ENCODE measurements around a stretch of chr7.

- RAMPAGE, long total RNA, result no peak
- RRBS, 2 experiments, result no CpG with 5 or more reads among the region's 32 CpGs
CAGE:
- cytosol, long polyA minus RNA, result no peak
- cytosol, long polyA plus RNA, result no peak
- long polyA plus RNA, result no peak
- nucleolus, long total RNA, result no peak
- nucleus, long polyA plus RNA, result no peak
- nucleus, long total RNA, result no peak
These were observed 1.1 kb downstream of the CLIP2 start for GRCh38 chr7:74290076-74290974.

DNA sequence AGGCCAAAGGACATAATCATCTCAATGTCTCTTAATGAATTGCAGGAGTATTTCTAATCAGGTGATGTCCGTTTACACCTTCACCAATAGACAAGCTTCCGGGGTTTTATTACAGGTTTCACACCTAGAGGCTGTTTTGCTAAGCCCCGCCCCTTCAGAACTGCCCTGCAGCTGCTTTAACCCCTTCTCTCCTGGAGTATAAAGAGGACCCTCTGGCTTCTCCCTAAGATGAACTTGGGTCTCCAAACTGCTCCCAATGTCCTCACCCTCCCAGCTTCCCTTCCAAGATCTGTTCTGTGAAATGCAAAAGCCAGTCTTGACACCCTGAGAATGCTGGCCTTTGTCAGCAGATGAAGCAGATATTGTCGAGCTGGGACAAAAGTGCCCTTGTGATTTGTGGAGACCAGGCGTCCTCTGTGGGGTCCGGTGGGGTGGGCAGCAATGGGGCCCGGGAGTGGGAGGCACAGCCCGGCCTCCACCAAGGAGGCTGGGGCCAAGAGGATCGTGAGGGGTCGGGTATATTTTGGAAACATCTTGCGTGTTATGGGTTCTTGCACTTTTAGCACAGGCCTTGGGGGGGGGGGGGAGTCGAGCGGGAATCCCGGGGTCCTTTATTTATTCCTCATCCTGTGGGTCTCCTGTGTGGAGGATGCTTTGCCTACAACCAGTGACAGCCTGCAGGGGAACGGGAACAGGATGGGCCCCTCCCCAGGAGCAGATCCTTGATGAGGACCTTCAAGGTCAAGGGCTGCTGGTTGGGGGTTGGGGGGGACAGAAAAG lies 81.7 kb upstream of the GTF2IRD1 start:
- RAMPAGE, long total RNA, result no peak
- RRBS, 2 experiments, result no CpG with 5 or more reads among the region's 15 CpGs
CAGE:
- cytosol, long polyA minus RNA, result no peak
- cytosol, long polyA plus RNA, result no peak
- long polyA plus RNA, result no peak
- nucleolus, long total RNA, result no peak
- nucleus, long polyA plus RNA, result no peak
- nucleus, long total RNA, result no peak

DNA sequence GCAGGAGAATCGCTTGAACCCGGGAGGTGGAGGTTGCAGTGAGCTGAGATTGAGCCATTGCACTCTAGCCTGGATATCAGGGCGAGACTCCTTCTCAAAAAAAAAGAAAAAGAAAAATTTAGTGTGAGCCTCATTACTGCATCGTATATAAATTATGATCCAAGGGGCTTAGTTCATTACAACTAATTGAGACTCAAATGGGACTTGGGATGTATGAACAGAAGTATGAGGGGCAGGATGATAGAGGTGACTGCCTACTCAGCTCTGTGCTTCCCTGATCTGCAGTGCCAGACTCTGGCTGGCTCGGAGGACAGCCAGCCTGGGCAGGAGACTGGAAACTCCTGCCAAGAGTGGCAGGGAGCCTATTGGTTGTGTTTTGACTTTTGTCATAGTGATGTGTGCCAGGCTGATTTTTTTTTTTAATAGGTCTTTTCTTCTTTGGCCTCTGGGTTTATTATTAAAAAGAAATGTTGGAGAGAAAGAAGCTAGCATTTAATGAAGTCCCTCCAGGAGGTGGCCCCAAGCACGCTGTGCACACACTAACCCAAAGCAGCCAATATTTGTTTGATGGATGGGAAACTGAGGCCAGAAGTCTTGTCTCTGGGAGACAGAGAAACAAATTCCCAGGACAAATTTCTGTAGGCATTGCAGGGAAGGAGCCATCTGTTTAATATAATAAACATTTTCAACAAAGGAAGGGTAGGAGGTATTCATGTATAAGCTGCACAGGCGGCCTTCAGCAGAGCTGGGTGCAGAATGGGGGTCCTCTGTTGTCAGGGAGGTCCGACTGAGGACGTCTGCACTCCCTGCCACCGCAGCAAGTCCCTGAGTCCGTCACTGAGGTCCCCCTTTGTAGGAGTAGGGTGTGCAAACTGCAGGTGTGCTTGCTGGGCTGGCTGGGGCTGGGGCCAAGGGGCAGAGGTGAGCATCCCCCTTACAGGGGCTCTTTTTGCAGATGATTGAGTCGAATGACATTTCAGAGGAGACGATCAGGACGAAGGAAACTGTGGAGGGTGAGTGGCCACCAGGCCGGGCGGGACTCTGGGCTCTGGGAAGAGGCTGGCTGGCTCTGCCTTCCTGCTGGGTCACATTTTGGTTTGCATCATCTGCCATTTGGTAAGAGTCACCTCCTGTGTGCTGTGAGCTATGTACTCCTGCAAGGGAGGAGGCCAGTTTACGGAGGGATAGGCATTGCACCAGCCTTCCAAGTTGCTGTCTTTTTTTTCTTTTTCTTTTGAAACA lies 73.4 kb upstream of the GTF2IRD1 start:
- RAMPAGE, long total RNA, result no peak
- RRBS, 2 experiments, result no CpG with 5 or more reads among the region's 17 CpGs
CAGE:
- cytosol, long polyA minus RNA, result no peak
- cytosol, long polyA plus RNA, result no peak
- long polyA plus RNA, result no peak
- nucleolus, long total RNA, result no peak
- nucleus, long polyA plus RNA, result no peak
- nucleus, long total RNA, result no peak

GRCh38 chr7:74393457-74394127 lies 60.1 kb upstream of the GTF2IRD1 start:
- RAMPAGE, long total RNA, result no peak
- RRBS, 2 experiments, result no CpG with 5 or more reads among the region's 11 CpGs
CAGE:
- cytosol, long polyA minus RNA, result no peak
- cytosol, long polyA plus RNA, result no peak
- long polyA plus RNA, result no peak
- nucleolus, long total RNA, result no peak
- nucleus, long polyA plus RNA, result no peak
- nucleus, long total RNA, result no peak

- RAMPAGE, long total RNA, result no peak
- RRBS, 2 experiments, result no CpG with 5 or more reads among the region's 5 CpGs
CAGE:
- cytosol, long polyA minus RNA, result no peak
- cytosol, long polyA plus RNA, result no peak
- long polyA plus RNA, result no peak
- nucleolus, long total RNA, result no peak
- nucleus, long polyA plus RNA, result no peak
- nucleus, long total RNA, result no peak
These were observed 59.0 kb upstream of the GTF2IRD1 start for GRCh38 chr7:74394672-74395210.

DNA sequence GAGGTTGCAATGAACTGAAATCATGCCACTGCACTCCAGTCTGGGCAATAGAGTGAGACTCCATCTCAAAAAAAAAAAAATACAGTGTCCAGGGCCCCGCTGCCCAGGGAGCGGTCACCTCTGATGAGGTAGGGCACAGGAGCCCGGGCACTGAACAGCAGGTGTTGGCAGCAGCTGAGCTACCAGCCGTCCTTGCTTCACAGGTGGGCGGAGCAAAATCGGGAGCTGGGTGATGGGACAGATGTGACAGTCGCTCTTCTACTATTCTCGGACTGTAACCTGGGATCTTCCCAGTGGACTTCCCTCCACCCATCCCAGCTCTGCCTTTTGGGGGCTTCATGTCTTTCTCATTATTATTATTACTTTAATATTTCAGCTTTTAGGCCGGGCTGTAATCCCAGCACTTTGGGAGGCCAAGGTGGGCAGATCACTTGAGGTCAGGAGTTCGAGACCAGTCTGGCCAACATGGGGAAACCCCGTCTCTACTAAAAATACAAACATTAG lies 49.4 kb downstream of the GTF2IRD1 start:
- RAMPAGE, long total RNA, result no peak
- RRBS, 2 experiments, result no CpG with 5 or more reads among the region's 11 CpGs
CAGE:
- cytosol, long polyA minus RNA, result no peak
- cytosol, long polyA plus RNA, result no peak
- long polyA plus RNA, result no peak
- nucleolus, long total RNA, result no peak
- nucleus, long polyA plus RNA, result no peak
- nucleus, long total RNA, result no peak

- RAMPAGE, long total RNA, result no peak
- RRBS, 2 experiments, result 87 to 91% methylated on average over 3 of the region's 22 CpGs
CAGE:
- cytosol, long polyA minus RNA, result no peak
- cytosol, long polyA plus RNA, result no peak
- long polyA plus RNA, result no peak
- nucleolus, long total RNA, result no peak
- nucleus, long polyA plus RNA, result no peak
- nucleus, long total RNA, result no peak
These were observed 77.2 kb upstream of the GTF2I start for GRCh38 chr7:74580065-74580942.

GRCh38 chr7:74656287-74656834 lies 1.2 kb upstream of the GTF2I start:
- RAMPAGE, long total RNA, result no peak
- RRBS, 2 experiments, result no CpG with 5 or more reads among the region's 28 CpGs
CAGE:
- cytosol, long polyA minus RNA, result no peak
- cytosol, long polyA plus RNA, result no peak
- long polyA plus RNA, result no peak
- nucleolus, long total RNA, result no peak
- nucleus, long polyA plus RNA, result no peak
- nucleus, long total RNA, result no peak

DNA sequence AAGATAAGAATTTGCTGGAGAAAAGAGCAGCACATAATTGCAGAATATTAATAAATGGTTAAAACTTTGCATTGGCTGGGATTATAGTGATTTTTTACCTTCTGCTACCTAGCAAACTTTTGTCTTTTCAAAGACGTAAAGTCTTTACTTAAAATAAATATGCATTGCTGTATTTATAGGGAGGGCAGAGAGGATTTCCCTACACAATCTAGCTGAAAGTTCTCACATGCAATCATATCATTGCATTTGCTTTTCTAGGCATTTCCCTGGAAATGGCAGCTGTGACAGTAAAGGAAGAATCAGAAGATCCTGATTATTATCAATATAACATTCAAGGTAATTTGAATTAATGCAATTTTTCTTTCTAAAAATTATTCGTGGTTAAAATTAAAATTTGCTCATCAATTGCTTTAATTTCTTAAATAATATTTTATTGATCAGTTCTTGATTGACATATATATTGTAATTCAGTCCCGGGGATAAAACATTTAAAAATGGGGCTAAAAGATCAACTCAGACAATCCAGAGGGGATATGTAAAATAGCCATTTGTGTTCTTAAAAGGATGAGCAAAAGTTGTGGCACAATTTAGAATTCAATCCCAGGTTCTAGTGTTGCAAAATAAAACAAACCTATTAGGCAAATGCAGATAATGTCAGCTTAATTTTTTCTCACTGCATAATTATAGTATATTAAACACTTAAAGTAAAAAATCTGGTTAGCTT lies 53.4 kb downstream of the GTF2I start:
- RAMPAGE, long total RNA, result no peak
- RRBS, 2 experiments, result no CpG with 5 or more reads among the region's 3 CpGs
CAGE:
- cytosol, long polyA minus RNA, result no peak
- cytosol, long polyA plus RNA, result no peak
- long polyA plus RNA, result no peak
- nucleolus, long total RNA, result no peak
- nucleus, long polyA plus RNA, result no peak
- nucleus, long total RNA, result no peak

GRCh38 chr7:74724494-74724960 lies 49.3 kb upstream of the NCF1 start:
- RAMPAGE, long total RNA, result no peak
- RRBS, 2 experiments, result no CpG with 5 or more reads among the region's 6 CpGs
CAGE:
- cytosol, long polyA minus RNA, result no peak
- cytosol, long polyA plus RNA, result no peak
- long polyA plus RNA, result no peak
- nucleolus, long total RNA, result no peak
- nucleus, long polyA plus RNA, result no peak
- nucleus, long total RNA, result no peak

GRCh38 chr7:75025899-75026644 lies 47.5 kb downstream of the RCC1L start:
- RAMPAGE, long total RNA, result no peak
- RRBS, 2 experiments, result no CpG with 5 or more reads among the region's 17 CpGs
CAGE:
- cytosol, long polyA minus RNA, result no peak
- cytosol, long polyA plus RNA, result no peak
- long polyA plus RNA, result no peak
- nucleolus, long total RNA, result no peak
- nucleus, long polyA plus RNA, result no peak
- nucleus, long total RNA, result no peak

- RAMPAGE, long total RNA, result no peak
- RRBS, 2 experiments, result no CpG with 5 or more reads among the region's 5 CpGs
CAGE:
- cytosol, long polyA minus RNA, result no peak
- cytosol, long polyA plus RNA, result no peak
- long polyA plus RNA, result no peak
- nucleolus, long total RNA, result no peak
- nucleus, long polyA plus RNA, result no peak
- nucleus, long total RNA, result no peak
These were observed 17.1 kb downstream of the RCC1L start for GRCh38 chr7:75056530-75056891.

DNA sequence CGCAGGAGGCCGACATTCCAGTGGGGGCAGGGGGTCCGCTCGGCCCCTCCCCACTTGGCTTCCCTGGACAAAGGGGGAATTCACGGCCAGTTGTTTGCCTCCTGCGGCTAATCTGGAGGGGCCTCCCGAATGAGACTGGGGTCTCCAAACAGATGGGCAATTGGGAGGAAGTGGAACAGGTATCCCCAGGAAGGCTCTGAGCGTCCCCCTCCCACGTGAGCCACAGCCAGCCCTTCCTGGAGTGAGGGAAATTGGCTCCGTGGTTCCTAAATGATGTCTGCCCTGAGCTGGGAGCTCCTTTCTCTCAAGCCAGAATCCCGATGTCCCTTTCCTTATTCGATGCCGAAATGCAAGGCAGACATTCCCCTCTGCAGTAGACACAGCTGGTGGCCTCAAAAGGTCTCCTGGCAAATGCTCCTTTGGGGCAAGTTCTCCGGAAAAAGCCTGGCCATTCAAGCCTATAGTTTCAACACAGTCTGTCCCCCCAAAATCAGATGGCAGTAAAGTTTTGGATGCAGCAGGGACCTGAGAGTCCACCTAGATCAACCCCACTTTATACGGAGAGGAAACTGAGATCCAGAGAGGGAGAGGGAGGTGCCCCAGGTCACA lies 98.9 kb downstream of the HIP1 start:
- RAMPAGE, long total RNA, result no peak
- RRBS, 2 experiments, result no CpG with 5 or more reads among the region's 15 CpGs
CAGE:
- cytosol, long polyA minus RNA, result no peak
- cytosol, long polyA plus RNA, result no peak
- long polyA plus RNA, result no peak
- nucleolus, long total RNA, result no peak
- nucleus, long polyA plus RNA, result no peak
- nucleus, long total RNA, result no peak

DNA sequence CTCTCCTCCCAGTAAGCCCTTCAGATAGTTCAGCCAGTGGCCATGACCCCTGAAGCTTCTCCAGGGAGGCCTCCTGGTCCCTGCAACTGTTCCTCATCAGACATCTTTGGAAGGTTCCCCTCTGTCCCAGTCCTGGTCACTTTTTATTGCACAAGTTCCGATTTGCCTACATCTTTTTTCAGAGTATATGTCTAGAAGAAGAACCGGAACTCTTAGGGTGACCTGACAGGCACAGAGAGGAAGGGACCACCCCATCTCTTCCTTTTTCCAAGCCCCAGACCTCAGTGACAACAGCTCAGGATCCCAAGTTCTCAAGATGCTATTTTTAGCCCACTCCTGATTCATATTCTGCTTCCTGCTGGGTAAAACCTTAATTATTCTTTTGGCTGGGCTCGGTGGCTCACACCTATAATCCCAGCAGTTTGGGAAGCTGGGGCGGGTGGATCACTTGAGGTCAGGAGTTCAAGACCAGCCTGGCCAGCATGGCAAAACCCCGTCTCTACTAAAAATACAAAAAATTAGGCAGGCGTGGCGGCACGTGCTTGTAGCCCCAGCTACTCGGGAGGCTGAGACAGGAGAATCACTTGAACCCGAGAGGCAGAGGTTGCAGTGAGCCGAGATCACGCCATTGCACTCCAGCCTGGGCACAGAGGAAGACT lies 6.4 kb upstream of the RHBDD2 start:
- RAMPAGE, long total RNA, result no peak
- RRBS, 2 experiments, result no CpG with 5 or more reads among the region's 12 CpGs
CAGE:
- cytosol, long polyA minus RNA, result no peak
- cytosol, long polyA plus RNA, result no peak
- long polyA plus RNA, result no peak
- nucleolus, long total RNA, result no peak
- nucleus, long polyA plus RNA, result no peak
- nucleus, long total RNA, result no peak

- RAMPAGE, long total RNA, result no peak
- RRBS, 2 experiments, result no CpG with 5 or more reads among the region's 24 CpGs
CAGE:
- cytosol, long polyA minus RNA, result start-site peak on the plus strand at chr7:75881913-75881921, 16 reads
- cytosol, long polyA plus RNA, result no peak
- long polyA plus RNA, result no peak
- nucleolus, long total RNA, result no peak
- nucleus, long polyA plus RNA, result no peak
- nucleus, long total RNA, result no peak
These were observed 3.2 kb downstream of the RHBDD2 start for GRCh38 chr7:75881817-75882577.

DNA sequence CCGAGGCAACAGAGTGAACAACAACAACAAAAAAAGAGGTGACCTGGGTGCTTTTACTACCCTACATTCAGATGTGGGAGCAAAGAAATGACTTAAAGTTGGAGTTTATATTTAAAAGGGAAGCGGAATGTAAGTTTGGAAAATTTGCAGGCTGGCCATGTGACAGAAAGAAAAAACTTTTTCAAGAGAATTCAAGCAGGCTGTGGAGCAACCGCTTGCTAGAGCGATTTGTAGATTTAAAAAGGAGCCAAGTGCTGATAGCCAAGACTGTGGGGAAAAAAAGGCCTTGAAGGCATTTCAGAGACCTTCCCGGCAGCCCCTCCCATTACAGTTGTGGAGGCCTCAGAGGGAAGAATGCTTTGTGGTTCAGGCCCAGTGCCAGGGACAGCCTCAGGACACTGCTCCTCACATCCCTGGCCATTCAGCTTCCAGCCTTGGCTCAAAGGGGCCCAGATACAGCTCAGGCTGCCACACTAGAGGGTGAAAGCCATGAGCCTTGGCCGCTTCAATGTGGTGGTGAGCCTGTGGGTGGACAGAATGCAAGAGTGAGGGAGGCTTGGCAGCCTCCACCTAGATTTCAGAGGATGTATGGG lies 19.4 kb downstream of the POR start:
- RAMPAGE, long total RNA, result no peak
- RRBS, 2 experiments, result no CpG with 5 or more reads among the region's 6 CpGs
CAGE:
- cytosol, long polyA minus RNA, result no peak
- cytosol, long polyA plus RNA, result no peak
- long polyA plus RNA, result no peak
- nucleolus, long total RNA, result no peak
- nucleus, long polyA plus RNA, result no peak
- nucleus, long total RNA, result no peak

- RAMPAGE, long total RNA, result no peak
- RRBS, 2 experiments, result no CpG with 5 or more reads among the region's 39 CpGs
CAGE:
- cytosol, long polyA minus RNA, result no peak
- cytosol, long polyA plus RNA, result no peak
- long polyA plus RNA, result no peak
- nucleolus, long total RNA, result no peak
- nucleus, long polyA plus RNA, result no peak
- nucleus, long total RNA, result no peak
These were observed 9.5 kb downstream of the TMEM120A start for GRCh38 chr7:75984750-75985380.

DNA sequence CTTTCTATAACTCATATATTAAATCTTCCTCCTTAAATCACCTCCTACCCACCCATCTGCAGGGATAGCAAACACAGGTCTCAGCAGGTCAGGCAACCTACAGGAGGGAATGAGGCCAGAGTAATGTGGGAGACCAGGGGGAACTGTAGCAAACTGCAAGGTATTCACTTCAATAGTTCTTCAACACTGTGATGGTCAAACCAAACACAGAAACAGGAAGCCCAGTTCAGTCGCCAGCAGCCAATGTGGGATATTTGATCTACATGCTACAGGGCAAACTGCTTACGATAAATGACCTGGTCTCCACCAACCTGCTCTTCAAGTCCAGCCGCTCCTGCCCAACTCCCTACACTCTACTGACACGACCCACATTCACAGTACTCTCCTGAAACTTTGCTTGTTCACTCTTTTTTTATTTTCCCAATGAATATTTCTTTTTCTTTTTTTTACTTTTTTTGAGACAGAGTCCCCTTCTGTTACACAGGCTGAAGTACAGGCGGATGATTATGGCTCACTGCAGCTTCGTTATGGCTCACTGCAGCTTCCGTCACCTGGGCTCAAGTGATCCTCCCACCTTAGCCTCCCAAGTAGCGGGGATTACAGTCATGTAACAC lies 42.0 kb downstream of the MDH2 start:
- RAMPAGE, long total RNA, result no peak
- RRBS, 2 experiments, result no CpG with 5 or more reads among the region's 8 CpGs
CAGE:
- cytosol, long polyA minus RNA, result no peak
- cytosol, long polyA plus RNA, result no peak
- long polyA plus RNA, result no peak
- nucleolus, long total RNA, result no peak
- nucleus, long polyA plus RNA, result no peak
- nucleus, long total RNA, result no peak

DNA sequence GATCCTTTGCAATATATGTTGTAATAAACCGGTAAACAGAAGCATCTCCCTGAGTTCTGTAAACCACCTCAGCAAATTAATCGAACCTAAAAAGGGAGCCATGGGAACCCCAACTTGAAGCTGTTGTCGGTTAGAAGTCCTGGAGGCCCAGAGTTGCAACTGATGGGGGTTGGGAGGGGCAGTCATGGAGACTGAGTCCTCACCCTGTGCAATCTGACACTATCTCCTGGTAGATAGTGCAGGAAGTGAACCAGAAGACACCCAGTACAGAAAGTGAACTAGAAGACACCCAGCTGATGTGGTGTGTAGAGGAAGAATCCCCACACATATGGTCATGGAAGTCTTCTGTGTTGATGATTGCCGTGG lies 58.9 kb upstream of the SRRM3 start:
- RAMPAGE, long total RNA, result no peak
- RRBS, 2 experiments, result no CpG with 5 or more reads among the region's 4 CpGs
CAGE:
- cytosol, long polyA minus RNA, result no peak
- cytosol, long polyA plus RNA, result no peak
- long polyA plus RNA, result no peak
- nucleolus, long total RNA, result no peak
- nucleus, long polyA plus RNA, result no peak
- nucleus, long total RNA, result no peak

GRCh38 chr7:76177932-76178722 lies 23.6 kb upstream of the SRRM3 start:
- RAMPAGE, long total RNA, result no peak
- RRBS, 2 experiments, result 1 to 2% methylated on average over 5 of the region's 29 CpGs
CAGE:
- cytosol, long polyA minus RNA, result no peak
- cytosol, long polyA plus RNA, result no peak
- long polyA plus RNA, result no peak
- nucleolus, long total RNA, result no peak
- nucleus, long polyA plus RNA, result no peak
- nucleus, long total RNA, result no peak

Measured in GM12878 (cell line).